Measurements from ENCODE around the genes TTC33 and C6.

GRCh38 chr5:39133308-39133693 is 59.1 kb upstream of the RICTOR start:
- PRO-cap, result no peak

GRCh38 chr5:39201229-39201804 is 18.0 kb downstream of the FYB1 start:
- PRO-cap, result no peak

DNA sequence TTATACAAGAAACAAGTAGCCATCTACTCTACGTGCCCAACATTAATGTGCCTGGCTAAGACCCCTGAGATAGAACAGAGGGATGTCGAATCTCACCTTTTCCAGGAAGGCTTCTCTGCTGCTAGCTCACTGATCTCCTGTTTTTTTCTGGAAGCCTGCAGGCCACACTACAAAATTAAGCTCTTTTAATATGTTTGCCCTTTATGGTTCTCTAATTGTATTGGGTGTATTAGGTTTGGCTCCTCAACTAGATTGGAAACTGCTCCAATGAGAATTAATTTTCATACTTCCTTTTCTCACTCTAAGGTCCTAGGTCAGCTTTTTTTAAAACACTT is 54.9 kb upstream of the FYB1 start:
- PRO-cap, result no peak

GRCh38 chr5:39369176-39370017 is 5.1 kb upstream of the C9 start:
- PRO-cap, result no peak

- PRO-cap, result no peak
Measured at GRCh38 chr5:39382898-39383359, 18.6 kb upstream of the C9 start.

- PRO-cap, result no peak
Measured at GRCh38 chr5:40409340-40409933, 270.3 kb upstream of the PTGER4 start.

- PRO-cap, result no peak
Measured at GRCh38 chr5:40541046-40541605, 138.6 kb upstream of the PTGER4 start.

GRCh38 chr5:40680045-40680246 is 231 bp downstream of the PTGER4 start:
- PRO-cap, result no peak

GRCh38 chr5:40680247-40680664 is 541 bp downstream of the PTGER4 start:
- PRO-cap, result unidirectional peak, plus-strand start at chr5:40680546

- PRO-cap, result bidirectional peak, plus-strand start at chr5:40682186, minus-strand start at chr5:40681944
Measured at GRCh38 chr5:40681244-40682304, 1.9 kb downstream of the PTGER4 start.

DNA sequence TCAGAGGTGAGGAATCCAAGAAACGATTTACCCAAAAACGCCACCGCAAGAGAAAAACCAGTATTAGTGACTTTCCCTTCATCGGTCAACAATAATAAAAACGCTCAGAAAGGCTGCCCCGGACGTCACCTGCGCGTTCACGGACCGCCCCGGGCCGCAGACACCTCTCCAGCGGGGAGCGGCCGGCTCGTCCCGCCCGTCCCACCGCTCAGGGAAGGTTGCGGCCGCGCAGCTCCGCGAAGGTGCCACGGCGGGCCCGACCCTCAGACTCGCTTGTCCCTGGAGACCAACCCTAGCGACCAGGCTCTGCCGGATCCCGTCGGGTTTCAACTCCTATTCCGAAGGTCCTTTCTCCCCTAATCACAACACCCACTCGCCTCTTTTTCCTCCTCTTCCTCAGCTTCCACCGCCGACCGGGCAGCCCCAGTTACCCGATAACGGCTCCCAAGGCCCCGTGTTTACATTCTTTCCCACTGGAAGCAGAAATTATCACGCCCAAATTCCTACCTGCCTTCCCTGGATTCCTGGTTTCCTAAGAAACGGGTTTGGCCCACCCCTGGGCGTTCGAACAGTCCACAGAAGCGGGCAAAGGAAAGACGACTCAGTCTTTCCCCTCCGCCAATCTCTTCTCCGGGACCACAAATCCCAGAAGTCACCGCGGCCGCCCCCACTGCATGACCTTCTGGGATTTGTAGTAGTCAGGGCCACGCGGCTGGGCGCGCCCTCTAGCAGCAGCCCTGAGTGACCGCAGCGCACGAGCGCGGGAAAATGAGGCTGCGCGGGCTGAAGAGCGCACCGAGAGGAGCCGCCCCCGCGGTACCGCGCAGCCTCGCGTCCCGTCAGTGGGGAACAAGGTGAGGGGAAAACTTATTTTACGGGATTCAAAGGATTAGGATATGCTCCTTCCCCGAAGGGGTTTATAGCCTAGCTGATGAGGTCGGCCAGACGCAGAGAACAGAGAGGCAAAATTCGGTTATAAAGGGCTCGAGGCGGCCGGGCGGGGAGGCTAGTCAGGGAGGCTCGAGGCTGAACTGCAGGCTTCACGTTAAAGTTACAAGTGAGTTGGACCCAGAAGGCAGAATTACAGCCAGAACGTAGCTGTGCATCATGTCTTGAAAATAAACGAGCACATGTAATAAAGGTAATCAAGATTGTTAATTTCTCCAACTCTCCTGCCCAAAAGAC is at the start of gene TTC33:
Gene TTC33 (minus strand): TSS at position 645 of the 1,185 bp plus-strand sequence.
- PRO-cap, result bidirectional peak, plus-strand start at position 766 of the sequence, minus-strand start at position 623 of the sequence

DNA sequence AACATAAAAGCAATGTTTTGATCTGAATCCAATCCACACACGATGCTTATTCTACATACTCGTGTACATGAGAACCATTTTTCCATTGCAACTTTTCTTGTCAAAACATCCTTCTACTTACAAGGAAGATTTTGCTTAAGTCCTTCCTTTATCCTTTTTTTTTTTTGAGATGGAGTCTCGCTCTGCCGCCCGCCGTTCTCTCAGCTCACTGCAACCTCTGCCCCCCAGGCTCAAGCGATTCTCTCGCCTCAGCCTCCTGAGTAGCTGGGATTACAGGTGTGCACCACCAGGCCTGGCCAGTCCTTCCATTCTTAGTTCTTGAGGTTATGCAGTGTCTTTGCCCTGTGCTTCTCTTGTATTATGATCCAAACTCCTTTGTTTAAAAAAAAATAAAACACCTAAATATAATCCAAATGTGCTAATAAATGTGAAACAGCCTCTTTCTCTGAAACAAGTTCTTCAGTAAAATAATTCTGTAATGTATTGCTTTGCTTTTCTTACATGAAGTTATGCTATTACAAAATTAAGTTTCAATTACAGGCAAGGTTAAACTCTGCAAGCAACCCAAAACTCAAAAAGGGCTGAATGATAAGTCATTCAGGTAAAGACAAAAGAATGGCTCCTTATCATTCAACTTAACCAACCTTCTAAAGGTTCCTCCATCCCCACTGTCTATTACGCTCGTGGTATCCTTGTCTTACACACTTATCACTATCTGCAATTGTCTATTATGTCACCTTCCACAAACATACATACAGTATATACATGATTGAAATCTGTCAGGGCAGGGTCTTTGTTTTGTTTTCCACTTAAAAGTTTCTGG is 7.2 kb downstream of the RPL37 start:
- PRO-cap, result no peak

DNA sequence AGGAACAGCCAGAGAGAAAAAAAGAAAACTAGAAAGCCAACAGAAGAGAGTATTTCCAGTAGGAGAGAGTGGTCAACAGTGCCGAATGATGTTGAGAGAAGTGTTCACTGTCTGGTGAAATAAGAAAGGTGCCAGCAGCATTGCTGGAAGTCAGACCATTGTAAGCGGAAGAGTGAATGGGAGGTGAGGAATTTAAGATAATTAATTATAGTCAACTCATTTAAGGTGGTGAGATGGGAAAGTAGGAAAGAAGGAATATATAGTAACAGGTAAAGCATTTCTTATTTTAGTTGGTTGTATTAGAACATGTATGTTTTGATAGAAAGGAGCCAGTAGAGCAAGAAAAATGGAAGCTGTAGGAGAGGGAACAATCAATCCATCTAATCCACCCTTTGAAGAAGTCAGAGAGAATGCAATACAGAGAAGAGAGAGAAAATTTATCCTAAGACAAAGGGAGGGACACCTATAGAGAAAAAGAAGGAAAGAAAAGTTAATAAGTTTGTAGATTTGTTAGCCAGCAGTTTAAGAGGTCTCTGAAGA is 32.7 kb downstream of the C7 start:
- PRO-cap, result no peak

GRCh38 chr5:41212839-41213306 is 459 bp downstream of the C6 start:
- PRO-cap, result no peak

DNA sequence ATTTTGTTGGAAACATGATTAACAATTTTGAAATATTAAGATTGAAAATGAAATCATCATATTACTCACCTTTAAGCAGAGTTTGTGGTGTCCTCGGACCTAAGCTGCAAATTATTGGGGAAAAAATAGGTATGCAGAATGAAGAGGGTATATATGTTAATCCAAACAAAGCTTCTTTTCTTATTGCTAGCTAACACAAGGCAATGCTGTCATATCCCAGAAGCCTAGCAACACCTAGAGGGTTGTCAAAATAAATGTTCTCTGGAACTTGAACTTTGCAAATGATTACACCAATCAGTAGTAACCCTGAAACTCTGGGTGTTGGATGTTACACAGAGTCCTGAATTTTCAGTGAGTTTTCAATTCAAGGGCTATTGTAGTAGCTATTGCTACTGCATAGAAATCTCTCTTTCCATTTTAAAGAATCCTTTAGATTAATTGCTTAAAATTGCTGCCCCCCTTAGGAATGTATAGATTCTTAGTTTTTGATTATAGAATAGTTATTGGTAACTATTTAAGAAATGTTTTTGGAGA is at the start of gene C6:
Gene C6 (minus strand): TSS at position 226 of the 534 bp plus-strand sequence.
- PRO-cap, result no peak

DNA sequence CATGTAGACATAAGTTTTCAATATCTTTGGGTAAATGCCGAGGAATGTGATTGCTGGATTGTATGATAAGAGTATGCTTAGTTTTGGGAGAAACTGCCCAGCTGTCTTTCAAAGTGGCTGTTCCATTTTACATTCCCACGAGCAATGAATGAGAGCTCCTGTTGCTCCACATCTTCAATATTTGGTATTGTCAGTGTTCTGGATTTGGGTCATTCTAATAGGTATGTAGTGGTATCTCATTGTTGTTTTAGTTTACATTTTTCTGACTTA is 84.5 kb downstream of the PLCXD3 start:
- PRO-cap, result no peak

GRCh38 chr5:41908544-41908859 is 4.4 kb downstream of the RIMOC1 start:
- PRO-cap, result no peak

- PRO-cap, result no peak
Measured at GRCh38 chr5:41921844-41922372, 3.2 kb upstream of the FBXO4 start.

GRCh38 chr5:41929532-41930081 is 4.5 kb downstream of the FBXO4 start:
- PRO-cap, result no peak

DNA sequence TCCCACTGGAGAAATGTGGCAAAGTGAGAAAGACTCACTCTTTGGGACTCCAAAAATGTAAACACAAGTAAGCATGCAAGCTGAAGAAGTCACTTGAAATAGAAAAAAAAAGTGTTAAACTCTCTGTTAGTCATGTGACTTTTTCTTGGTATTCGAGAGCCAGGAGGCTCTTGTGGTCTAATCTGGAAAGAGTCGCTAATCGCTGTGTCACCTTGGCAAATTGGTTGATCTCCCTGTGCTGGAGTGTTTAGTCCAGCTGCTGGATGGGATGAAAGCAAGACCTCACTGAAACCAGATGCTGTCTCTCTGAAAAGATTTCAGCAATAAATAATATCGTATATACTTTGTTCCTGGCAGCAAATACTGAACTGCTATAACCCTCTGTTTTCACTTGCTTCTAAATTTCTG is 95.5 kb downstream of the GHR start:
- PRO-cap, result no peak